ENCODE data around the gene MRPL23.

DNA sequence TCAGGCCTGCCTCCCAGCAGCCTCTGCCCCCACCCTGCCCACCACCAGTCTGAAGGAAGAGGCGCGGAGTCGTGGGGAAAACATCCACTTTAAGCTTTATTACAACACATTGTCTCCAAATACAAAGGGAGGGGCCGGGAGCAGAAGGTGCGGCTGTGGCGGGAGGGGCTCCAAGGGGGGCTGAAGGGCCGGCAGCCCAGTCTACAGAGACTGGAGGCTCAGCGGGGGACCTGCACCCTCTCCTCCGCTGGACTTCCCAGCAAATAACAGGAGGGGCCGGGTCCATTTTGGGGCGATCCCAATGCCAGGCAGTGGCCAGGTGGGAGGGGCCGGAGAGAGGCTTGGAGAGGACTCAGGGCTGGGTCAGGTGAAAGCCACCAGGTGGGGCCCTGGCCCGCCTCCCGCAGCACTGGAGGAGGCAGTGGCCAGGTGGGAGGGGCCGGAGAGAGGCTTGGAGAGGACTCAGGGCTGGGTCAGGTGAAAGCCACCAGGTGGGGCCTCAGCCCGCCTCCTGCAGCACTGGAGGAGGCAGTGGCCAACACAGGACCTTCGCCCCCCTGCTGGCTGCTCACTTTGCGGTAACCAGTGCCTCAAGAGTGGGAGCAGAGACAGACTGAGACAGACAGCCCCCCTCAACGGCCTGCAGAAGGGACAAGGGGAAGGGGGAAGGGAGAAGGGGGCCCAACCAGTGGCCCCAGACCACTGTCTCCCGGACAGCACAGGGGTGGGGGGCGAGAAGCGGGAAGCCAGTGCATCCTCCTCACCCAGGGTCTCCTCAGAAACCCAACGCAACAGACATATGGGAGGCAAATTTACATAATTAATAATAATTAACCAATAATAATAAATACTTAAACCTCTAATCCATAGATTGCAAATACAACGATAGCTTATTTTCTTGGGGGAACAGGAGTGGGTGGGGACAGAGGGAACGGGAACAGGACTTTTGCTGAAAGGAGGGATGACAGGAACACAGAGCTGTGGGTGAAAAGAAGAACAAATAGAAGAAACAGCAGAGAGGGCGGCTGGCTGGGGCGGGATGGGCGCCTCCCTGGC, 17.8 kb downstream of the DUSP8 start:
- PRO-cap: no peak

DNA sequence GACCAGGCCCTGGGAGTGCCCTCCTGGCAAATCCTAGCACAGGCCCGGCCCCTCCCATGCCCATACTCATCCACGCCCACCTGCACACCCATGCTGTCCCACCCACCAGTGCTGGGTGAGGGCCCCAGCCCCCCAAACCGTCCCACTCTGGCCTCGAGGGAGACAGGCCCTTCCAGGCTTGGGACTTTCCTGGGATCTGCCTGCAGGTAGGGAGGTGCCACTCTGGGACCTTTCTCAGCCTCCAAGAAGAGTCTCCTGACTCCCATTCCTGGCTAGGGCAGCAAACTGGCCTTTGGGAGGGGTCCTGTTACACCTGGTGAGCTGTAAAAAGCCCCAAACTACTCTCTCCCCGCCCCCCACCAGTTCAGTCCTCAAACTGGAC, 10.0 kb downstream of the DUSP8 start:
- PRO-cap: no peak

GRCh38 chr11:1569066-1569958, 2.8 kb downstream of the DUSP8 start:
- PRO-cap: bidirectional peak, plus-strand start at chr11:1569335, minus-strand start at chr11:1569229

DNA sequence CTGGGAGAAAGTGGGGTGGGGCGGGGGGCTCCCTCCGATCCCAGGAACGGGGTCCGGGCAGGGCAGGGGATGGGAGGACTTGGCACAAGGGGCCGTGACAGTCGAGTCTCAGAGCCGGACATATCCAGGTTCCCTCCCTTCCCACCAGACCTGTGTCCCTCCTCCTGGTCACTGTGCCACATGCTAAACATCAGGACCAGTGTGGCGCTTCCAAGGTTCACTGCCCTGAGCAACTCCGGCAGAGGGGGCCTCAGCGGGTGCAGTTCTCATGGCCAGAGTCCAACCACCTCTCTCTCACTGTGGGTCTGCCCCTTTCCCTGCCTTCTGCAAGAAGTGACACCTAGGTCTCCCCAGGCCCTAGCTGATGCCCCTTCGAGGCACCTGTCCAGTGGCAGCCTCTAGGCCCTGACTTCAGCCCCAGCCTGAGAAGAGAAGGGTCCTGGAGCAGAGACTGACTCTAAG, 2.0 kb downstream of the DUSP8 start:
- PRO-cap: no peak

DNA sequence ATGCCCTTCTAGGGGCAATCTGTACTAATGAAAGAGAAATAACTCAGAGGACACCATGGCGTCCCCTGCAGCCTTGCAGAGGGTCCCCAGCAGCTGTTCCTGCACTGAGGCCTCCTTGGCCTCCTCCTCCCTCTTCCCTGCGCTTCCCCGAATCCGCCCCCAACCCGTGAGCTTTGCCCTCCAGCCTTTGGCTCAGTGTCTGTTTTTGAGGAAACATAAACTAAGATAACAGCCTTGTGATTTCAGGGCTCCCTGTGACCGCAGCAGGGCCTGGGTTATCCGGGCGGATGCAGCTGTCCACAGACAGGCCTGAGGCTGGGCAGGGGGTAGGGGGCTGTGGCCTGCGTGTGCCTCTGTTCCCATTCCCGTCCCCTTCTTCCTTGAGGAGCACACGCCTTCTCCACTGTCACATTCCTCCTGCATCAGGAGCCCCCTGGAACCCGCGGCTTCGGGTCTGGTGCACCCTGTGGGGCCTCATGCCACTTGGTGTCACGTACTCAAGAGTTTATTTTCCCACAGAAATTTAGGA, 25.1 kb downstream of the KRTAP5-5 start:
- PRO-cap: no peak

DNA sequence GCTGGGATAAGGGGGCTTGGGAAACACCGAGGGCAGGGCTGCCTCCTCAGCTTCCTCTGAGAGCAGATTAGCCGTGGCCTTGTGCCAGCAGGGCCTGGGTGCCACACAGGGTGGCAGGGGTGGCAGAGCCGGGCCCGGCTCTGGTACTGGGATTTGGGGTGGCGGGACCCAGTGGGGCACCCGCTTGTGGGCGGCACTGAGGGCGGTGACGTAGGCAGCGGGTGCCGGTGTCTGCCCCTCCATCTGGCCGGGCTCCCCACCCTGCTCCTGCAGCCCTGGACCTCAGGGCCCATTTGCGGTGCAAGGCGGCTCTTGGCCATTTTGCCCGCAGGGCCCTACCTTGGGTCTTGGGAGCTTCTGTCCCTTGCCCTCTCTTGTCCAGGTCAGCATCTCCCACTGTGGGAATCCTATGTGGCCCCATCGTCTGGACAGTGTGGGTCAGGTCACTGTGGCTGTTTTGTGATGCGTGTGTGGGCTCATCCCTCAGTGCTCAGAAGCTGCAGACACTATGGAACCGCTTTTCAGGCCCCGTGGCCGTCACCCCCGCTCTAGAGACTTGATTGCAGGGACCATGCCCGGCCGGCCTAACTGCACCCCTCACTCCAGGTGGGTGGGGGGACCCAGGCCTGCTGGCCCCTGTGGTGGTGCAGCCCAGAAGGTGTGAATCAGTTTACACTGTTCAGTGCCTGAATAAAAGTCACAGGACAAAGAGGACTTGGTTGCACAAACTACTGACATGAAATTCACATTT, 29.7 kb upstream of the KRTAP5-6 start:
- PRO-cap: no peak

DNA sequence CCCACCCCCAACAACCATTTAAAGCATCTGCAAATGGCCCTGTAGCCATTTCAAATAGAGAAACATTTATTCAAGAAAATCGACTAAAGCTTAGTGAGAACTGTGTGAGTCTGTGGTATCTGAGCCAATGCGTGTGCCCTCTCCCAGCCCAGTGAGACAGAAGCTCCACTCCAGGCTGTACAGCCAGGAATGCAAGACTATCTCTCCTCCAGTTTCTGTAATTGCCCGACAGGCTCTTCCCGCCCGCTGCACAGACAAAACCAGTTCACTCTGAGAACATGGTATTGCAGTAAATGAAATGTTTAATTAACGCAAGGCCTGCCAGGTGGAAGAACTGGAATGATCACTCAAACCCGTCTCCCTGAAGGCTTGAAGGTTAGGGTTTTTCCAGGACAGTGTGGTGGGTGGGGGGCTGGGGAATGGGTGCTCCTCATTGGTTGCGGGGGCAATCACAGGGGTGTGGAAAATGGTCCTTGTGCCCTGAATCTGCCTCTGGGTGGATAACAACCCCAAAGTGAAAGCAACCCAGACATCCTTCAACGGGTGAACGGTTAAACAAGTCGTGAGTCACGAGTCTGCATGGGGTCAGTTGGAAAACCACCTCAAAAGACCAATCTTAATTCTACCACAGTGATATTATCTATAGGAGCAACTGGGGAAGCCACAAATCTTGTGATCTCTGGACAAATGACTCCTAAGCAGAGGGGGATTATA, 8.5 kb downstream of the KRTAP5-6 start:
- PRO-cap: no peak

DNA sequence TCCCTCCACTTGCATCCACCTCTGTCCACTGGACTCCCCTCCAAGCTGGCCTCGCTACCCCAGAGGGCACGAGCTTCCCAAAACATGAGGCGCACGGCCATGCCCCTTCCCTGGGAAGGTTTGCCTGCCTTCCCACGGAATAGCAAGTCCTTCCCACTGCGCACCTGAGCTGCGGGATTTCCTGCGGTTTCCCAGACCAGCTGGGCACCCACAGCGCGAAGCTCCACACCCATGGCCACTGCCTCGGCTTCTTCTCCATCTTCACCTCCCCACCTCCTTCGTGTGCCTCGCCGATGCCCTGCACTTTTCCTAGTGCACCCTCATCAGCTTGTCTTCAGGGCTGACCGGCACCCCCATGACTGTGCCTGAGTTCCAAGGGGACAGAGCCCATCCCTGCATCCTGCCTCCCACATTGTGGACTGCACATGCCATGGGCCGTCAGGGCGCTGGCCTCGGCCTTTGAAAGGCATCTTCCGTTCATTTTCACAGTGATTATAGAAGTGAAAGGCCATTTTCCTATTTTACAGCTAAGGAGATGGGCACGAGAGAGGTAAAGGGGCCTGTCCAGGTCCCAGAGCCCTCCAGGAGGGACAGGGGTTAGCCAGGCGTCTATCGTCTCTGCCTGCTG, 16.4 kb downstream of the IFITM10 start:
- PRO-cap: no peak

DNA sequence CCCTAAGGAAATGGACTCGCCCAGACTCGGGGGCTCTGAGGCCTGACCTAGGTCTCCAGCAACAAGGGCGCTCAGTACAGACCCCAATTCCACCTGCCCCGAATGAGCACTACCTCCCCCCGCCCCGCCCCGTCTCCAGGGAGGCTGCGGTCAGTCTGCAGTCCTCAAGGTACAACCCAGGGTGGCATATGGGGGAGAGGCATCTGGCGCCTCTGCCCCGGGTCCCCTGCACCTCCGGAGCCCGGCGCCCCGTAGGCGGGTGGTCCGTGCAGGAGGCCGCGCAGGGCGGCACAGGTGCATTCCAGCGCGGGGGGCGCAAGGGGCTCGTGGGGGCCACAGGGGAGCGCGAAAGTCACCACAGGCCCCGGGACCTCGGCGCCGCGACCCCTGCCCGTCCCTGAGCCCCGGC, 354 bp downstream of the CTSD start:
- PRO-cap: no peak

DNA sequence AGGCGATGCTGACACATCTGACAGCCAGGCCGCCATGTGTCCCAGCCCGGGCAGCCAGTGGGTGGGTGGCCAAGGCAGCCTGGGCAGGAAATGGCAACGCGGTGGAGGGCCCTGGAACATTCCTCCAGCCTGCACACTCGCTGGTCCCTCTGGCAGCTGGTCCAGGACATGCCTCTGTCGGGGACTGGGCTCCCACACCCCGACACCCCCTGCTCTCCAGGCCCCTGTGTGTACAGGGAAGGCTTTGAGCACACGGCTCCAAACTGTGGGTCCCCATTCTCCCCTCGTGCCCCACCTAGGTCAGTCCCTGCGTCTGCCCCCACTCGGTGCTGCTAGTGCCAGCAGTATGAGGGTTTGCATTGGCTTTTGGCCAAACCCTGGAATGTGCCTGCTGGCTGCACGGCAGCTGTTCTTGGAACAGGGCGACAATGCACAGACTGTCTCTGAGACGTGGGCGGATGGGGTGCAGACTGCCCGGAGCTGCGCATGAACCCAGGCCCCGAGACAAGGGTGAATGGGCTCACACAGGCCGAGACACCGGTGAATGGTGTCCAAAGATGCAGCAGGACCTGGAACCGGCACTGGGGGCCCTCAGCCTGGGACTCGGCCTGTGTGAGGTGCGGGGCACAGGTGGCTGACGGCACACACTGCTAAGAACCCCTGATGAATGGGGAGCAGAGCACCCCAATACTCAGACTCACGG, 7.6 kb upstream of the SYT8 start:
- PRO-cap: no peak

DNA sequence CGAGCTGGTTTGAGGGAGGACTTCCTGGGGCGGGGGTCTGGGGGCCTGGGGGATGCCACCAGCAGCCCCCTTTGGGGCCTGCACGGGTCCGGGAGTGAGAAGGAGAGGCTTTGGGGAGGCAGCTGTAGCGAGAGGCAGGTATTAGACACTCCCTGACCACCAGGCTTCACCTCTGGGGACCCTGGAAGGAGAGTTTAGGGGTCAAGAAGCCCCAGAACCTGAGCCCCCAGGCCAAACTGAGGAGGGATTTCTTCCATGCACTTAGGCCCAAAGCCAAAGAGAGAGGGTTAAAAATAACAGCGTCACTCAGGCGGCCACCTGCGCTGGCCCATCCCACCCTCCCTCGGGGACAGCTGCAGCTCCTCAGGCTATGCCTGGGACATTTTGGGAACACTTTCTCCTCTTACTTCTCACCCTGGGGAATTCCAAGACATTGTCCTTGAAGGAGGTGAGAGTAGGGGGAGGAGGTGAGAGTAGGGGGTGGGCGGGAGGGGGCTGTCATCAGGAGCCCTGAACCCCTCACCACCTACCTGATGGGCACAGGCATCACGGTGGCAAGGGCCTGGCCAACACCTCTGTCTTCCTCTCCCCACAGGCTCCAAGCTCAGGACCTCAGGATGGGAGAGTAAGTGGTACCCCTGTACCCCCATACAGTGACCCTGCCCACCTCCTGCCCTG, 438 bp downstream of the TNNI2 start:
- PRO-cap: no peak

GRCh38 chr11:1862747-1863003, 9.8 kb downstream of the LSP1 start:
- PRO-cap: no peak

- PRO-cap: no peak
Measured at GRCh38 chr11:1883949-1884799, 7.5 kb downstream of the PRR33 start.

DNA sequence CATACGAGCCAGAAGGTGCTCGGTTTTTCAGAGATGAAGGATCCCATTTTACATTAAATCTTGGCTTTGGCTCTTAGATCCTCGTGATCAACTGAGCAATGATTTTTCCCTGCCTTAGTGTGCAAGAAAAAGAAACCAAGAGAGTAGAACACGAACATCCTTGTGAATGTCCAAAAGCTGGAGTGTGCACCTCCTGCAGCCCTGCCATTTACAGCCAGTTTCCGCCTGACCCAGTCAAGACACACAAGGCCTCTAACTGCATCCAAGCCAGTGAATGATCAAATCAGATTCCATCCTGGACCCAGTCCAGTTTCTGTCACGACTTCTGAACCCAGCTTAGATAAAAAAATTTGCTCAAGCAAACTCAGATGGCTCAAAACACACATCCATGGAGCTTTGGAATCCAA, 12.0 kb upstream of the PRR33 start:
- PRO-cap: no peak

DNA sequence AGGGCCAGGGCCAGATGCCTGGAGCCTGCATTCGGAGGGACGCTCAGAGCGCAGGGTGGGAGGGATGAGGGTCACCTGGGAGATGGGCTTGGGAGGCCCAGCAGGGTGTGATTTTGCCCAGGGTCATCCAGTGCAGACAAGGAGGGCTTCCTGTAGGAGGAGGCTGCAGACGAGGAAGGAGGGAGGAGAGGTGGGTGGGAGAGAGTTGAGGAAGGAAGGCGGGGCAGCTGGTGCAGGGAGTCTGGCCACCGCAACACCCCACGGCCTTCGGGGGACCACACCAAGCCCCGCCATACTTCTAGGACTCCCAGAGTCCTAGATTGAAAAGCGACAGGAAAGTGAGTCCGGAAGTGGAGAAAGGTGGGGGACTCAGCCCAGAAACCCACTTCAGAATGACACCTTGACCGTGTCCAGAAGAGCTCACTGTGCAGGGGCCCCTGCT, 10.5 kb downstream of the TNNT3 start:
- PRO-cap: no peak

GRCh38 chr11:1946962-1947417, at the start of gene MRPL23:
MRPL23 (plus strand) TSS chr11:1947332.
- PRO-cap: no peak

GRCh38 chr11:2166110-2166511, 5.1 kb upstream of the INS start:
- PRO-cap: no peak

GRCh38 chr11:2203136-2203798, 31.7 kb upstream of the TH start:
- PRO-cap: no peak

DNA sequence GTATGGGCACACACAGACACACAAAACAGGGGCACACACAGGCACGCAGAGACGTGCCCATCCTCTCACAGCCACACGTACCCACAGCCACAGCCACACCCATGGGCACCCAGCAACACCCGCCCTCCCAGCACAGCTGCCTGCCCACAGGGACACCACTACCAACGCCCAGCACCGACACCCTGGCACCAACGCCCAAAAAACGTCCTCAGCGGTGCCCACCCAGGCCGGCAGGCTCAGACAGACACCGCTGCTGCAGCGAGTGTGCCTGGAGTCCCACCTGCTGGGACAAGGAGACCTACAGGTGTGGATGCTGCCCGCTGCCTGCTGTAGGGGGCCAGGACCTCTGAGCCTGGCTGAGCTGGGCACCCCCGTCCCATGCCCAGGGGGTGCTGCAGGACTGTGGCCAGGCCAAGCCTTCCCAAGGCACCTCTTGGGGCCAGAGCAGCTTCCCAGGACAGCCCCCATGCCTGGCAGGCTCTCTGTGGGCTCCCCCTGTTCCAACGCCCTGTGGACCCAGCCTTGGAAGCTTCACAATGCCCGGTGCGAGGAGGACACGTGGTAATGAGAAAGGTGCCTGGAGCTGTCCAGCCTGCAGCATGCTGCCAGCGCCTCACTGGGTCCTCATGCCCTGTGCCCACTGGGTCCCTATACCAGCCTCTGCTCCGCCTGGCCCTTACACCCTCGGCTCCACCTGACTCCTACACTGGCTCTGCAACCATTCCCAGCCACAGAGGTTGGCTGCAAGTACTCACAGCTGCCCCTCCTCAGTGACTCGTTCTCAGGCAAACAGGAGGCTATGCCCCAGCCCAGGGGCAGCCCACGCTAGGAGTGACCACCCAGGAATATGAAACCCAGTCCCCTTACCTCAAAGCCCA, 45.8 kb upstream of the TH start:
- PRO-cap: no peak

DNA sequence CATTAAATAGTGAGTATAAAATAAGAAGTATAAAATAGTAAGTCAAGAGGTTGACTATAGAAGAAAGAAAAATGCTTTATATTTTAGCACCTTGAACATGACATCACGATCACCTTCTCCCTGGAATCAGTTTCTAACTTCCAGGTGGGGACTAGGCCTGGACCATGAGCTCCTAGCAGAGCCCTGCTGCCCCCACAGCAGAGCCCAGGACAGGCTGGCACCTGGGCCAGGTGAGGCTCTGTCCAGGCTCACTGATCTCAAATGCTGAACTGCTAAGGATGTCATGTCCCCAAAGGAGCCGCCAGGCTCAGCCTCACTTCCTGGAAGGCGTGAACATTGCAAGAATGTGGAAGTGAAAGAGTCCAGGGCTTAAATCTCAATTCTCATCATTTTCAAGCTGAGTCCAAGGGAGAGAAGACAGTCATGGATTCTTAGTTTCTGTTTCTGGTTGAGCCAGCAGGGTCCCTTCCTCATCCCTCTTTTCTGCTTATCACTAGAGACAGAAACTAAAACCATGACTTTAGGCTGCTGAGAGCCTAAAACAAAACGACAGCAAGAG, 5.0 kb downstream of the ASCL2 start:
- PRO-cap: unidirectional peak, plus-strand start at position 395 of the sequence

All from duodenum (tissue), 1 donor.